Cardiac atrium fibroblast (primary cell): ENCODE data around the genes B9D1 and SPECC1.

GRCh38 chr17:19316850-19317061 lies 45.8 kb downstream of the B9D1 start:
- RAMPAGE, long total RNA: no peak

DNA sequence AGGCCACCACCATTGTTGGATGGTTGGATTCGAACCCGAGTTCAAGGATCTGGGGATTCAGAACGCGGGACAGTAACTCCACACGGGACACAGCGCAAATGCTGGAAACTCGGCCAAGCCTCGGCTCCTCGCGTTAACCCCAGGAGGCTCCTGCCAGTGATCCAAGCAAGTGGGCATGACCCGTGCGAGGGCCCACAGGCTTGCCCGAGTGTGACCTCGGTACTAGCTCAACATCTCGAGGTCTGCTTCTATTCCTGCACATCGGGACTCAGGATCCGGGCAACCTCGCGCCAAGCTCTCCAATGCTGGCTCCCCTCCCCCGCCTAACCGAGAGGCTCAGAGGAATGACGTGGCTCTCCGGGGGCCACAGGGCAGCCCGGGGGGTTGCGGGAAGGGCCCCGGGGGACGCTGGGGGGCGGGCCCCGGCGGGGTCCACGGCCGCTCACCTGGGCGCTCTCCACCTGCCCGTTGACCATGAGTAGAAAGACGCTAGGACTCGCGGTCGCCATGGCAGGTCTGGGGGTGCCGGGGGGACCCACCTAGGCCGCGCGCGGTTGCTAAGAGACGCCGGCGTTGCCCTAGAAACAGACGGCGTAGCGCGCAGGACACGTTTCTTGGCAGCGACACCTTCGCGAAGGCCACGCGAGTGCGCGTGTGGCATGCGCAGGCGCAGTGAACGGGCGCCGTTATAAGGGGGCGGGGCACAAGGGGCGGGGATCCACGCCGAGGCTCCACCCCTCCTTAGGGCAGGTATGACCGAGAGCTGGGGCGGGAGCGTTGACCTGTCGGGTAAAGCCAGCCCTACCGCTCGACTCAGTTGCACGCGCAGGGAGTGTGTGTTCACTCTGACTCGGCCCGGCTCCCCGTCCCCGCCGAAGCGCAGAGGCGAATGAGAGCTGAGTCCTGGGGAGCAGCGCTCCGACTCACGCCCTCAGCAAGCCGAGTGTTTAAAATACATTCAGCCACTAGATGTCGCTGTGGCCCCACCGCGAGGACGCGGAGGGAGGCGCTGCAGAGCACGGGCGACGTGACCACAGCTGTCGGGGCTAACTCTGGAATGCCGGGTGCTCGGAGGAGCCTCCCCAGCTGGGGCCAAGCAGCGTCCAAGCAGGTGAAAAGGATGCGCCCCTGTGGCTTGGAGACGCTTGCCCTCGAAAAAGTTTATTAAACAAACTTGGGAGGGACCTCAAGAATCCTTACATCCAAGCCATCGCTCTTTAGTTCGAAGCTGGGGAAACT lies at the start of gene B9D1:
Gene B9D1, minus strand, starts transcription at position 663 of the 1,239 bp plus-strand sequence.
- RAMPAGE, long total RNA: start-site peak on the minus strand centred at position 562 of the sequence, 68 bp wide, 36 and 29 reads in 2 replicates

GRCh38 chr17:19703212-19704326 lies 12.8 kb downstream of the SLC47A2 start:
- RAMPAGE, long total RNA: no peak

DNA sequence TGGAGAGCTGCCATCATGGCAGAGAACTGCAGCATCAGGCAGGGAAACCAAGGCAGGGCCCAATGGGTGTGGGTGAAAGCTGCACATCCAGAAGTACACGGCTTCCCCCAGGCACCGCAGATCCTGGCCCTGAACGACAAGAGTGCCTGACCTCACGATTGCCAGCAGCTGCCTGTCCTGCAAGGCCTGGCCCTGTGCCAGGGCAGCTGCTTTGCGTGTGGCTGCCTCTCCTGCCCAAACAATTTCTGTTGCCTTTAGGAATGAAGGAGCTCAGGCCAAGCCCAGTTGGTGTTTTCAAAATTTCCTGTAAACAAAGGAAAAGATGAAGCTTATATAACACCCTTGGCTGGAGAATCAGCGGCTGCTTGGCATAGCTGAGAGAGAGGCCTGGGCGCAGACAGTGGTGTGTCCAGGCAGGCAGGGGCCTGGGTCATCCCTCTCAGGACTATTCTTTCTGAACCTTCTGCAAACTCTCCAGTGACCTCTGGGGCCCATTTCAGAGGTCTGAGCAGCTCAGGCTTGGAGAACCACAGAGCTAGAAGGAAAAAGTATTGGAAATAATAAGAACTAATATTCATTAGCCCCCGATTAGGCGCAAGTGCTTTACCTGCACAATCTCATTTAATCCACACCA lies 11.8 kb upstream of the SLC47A2 start:
- RAMPAGE, long total RNA: no peak

DNA sequence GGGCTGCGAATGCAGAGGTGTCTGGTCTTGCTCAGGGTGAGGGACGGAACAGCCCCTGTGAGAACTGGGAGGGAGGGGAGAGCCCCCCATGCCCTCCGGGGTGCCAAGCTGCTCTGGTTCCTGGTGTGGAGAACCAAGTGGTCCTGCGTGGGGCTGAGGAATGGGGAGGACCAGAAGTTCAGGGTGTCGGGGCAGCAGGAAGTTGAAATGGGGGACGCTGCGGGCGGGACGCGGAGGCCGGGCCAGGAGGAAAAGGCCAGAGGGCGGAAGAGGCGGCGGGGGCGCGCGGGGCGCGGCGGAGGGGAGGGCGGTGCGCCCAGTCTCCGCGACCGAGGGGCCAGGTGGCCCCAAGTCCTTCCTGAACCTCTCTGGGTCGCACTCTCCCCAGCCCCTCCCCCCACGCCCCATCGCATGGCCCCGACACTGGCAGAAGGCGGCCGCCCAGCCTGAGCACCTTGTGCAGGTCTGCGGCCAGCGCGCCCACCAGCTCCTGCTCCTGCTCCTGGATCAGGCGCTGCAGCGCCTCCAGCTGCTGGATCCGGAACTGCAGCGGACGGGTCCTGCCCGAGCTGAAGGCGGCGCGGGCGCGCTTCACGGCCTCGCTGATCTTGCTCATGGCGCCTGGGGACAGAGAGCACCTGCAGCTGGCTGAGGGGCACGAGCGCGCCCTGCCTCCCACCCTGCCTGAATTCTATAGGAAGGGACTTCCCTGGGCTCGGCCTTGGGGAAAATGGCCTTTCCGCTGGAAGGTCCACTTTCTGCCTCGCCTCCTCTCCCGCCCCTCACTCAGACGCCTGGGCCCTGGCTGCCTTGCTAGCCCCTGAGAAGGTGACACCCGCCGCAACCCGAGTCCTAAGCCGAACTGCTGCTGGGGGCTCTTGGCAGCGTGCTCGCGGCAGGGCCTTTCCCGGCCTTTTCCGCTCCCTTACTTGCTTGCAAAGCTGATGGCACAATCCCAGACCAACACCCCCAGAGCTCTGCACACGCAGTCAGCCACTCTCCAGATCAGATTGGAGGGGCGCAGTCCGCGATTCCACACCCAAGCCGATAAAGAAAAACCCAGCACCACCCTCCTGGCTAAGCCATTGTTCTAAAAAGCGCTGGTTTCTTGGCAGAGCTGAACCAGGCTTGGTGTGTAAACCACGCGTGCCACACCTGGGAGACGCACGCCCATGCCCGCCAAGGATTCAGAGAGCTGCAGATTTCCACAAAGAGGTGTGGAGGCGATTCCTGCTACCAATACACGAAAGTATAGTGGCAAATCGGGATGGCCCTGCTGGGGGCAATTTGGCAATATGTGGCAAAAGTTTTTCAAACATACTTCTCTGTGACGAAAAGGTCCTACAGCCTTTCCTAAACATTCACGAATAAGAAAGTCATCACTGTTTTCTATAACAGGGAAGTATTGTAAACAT lies 3.1 kb downstream of the ALDH3A1 start:
- RAMPAGE, long total RNA: no peak

DNA sequence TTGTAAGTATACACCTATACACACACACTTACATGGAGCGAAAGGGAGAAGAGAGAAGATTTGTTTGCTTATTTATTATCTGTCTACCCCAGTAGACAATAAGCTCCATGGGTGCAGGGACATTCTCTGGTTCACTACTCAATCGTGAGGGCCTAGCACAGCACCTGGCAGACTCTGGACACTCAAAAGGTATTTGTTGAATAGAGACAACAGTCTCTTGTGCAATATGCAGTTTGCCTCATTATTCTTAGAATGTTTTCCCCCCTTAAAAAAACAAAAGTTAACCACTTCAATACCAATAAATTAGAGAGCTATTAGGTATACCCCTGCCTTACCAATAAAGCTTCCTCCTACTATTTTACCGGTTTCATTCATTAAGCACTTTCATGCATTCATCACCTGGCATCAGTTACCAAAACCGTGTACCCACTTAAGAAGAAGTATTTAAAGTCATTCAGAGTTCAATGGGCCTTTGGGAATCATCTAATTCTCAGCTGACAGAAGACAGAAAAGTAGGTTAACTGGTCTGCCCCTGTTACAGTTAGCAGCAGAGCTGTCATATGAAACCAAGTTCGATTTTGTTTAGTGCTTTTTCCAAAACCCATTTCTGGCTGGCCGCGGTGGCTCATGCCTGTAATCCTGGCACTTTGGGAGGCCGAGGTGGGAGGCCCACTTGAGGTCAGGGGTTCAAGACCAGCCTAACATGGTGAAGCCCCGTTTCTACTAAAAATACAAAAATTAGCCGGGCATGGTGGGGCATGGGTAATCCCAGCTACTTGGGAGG lies 1.8 kb downstream of the AKAP10 start:
- RAMPAGE, long total RNA: no peak

GRCh38 chr17:19978124-19978850 lies 659 bp upstream of the AKAP10 start:
- RAMPAGE, long total RNA: no peak

GRCh38 chr17:20008514-20009537 lies at the start of gene SPECC1:
Gene SPECC1 (plus strand): TSS chr17:20009359.
- RAMPAGE, long total RNA: no peak

DNA sequence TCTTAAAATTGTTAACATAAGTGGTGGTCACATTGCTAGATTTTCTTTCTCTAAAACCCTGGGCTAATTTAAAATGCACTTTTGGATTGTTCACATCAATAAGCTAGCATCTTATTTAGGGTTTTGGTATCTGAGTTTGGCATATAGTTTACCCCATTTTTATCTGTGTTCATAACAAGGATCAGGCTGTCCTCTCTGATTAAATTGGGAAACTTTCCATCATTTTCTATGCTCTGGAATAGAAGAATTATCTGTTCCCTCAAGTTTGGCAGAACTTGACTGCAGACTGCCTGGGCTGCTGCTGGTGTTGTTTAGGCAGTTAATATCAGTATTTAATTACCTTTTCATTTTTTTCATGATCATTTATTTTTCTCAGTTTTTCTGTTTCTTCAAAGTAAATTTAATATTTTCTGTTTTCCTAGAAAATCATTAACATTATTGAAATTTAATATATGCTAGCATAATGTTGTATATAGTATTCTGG lies 1.8 kb downstream of the SPECC1 start:
- RAMPAGE, long total RNA: no peak

- RAMPAGE, long total RNA: no peak
Observed at GRCh38 chr17:20204925-20205994, 196.1 kb downstream of the SPECC1 start.

- RAMPAGE, long total RNA: no peak
Observed at GRCh38 chr17:20320452-20321653, 146.5 kb downstream of the LGALS9B start.

DNA sequence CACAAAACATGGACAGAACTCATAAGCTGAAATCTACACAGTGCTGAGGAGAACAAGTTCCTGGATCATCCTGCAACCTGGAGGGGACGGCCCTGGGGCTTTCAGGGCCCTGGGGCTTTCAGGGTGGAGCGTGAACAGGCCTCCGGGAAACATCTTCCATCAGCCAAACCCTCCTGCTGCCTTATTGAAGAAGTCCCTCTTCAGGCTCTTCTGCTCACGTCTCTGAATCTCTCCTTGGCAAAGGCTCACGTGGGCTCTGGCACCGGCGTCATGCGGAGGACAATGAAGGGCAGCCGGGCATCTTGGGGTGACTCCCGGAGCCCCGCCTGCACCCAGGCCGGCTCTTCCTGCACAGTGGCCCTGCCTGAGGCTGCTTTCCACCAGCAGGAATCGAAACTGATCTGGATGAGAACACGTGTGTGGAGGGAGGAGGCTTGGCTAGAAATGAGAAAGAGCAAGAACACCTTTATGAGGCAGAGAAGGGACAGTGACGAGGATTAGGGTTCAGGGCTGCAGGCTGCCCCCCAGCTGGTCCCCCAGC lies 127.4 kb downstream of the CDRT15L2 start:
- RAMPAGE, long total RNA: no peak

DNA sequence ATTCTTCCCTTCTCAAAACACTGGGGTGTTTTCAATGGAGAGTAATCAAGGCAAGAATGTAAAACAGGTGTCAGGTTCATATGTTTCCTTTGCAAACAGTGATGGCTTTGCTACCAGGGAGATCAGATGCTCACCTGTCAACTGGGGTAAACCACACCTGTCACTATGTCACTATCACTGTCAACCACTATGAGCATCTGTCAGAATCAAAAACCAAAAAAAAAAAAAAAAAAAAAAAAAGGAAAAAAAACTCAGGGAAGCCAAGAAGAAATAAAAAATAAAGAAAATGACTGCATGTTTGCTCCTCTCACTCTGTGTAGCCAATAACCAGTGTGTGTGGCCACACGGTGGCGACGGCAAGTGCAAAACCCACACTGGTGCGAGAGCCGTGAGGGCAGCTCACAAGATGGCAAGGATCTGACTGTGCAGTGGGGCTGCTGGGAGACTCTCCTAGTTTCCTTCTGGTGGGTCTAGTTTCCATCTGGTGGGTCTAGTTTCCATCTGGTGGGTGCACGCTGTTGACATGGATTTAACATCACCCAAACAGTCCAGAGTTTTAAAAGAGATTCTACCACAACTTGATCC lies 22.7 kb downstream of the USP22 start:
- RAMPAGE, long total RNA: no peak

DNA sequence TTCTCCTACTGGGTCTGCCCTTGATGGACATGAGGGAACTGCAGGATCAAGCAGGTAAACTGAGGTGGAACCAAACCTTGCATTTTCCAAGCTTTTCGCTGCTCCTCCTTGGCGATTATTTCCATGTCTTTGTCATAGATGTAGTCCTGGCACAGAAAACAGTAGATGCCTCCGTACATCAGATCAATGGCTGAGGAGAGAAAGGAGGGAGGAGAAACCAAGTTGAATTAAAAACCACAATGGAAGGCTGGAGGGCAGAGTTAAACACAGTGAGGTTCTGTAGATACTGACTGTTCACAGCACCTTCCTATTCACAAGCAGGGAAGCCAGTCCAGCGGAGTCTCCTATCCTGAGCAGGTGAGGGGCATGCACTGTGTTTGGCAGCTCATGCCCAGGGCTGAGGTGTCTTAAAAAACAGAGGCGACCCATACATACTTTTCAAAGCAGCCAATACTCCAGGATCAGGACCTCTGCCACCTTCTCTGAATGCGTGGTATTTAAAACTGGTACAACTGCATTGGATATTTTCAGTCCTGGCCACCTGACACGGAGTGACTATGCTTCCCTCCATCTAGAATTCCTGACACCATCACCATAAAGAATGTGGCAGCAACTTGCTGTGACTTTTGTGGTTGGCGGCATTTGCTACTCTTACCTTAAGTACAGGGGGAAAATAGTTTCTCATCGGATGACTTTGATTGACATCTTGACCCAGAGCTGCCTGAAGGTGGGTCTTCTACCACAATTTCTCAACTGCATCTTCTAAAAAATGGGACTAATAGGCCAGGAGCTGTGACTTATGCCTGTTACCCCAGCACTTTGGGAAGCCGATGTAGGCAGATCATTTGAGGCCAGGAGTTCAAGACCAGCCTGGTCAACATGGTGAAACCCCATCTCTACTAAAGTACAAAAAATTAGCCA lies 21.5 kb downstream of the USP22 start:
- RAMPAGE, long total RNA: no peak

DNA sequence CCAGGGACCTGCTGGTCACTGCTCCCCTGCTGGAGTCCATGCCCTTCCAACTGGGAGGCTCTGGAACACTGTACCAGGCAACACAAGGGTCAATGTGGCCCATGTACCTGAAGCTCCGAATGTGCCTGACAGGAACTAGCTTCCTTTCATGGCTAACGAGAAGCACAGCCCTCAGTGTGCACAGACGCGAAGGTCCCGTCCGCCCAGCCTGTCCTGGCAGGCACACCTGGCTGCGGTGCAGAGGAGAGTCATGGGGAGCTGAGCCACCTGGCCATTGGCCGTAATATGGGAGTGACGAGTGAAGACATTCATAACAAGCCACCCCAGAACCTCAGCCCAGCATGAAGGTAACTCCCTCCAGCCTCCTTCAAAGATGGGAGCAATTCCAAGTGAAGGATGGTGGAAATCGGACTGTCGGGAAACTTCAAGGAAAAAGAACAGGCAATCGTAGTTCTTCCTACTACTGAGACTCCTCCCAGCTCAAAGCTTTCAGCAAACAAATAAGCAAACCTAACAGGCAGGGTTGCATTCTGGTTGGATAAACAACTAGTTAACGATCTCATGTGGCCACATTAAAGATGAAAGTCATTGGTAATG lies 13.3 kb downstream of the TMEM11 start:
- RAMPAGE, long total RNA: no peak

GRCh38 chr17:21397321-21397958 lies 21.3 kb downstream of the KCNJ12 start:
- RAMPAGE, long total RNA: no peak

GRCh38 chr17:21456848-21457533 lies 80.8 kb downstream of the KCNJ12 start:
- RAMPAGE, long total RNA: no peak

DNA sequence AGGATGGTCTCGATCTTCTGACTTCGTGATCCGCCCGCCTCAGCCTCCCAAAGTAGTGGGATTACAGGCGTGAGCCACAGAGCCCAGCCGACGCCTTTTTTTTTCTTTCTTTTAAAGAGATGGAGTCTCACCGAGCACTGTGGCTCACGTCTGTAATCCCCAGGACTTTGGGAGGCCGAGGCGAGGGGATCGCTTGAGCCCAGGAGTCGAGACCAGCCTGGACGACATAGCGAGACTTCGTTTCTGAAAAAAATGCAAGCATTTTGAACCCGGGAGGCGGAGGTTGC lies 524.3 kb downstream of the KCNJ18 start:
- RAMPAGE, long total RNA: no peak

GRCh38 chr17:27299455-27299878 lies 5.6 kb downstream of the WSB1 start:
- RAMPAGE, long total RNA: no peak

GRCh38 chr17:27304755-27305149 lies 10.8 kb downstream of the WSB1 start:
- RAMPAGE, long total RNA: no peak